Omental fat pad (tissue), 4 donors: ENCODE measurements around a stretch of chr21.

GRCh38 chr21:44928037-44928572 lies 7.4 kb upstream of the ITGB2 start:
- PRO-cap: no peak
- RAMPAGE, long total RNA, 4 experiments: no peak in any of the 4 experiments

- PRO-cap: no peak
- RAMPAGE, long total RNA, 4 experiments: no peak in any of the 4 experiments
Observed at GRCh38 chr21:44930369-44930876, 9.4 kb upstream of the SLX9 start.

GRCh38 chr21:44959486-44960327 lies 19.9 kb downstream of the SLX9 start:
- PRO-cap: no peak
- RAMPAGE, long total RNA, 4 experiments: no peak in any of the 4 experiments

- PRO-cap: no peak
- RAMPAGE, long total RNA, 4 experiments: no peak in any of the 4 experiments
Observed at GRCh38 chr21:45000129-45000547, 60.3 kb downstream of the SLX9 start.

- PRO-cap: no peak
- RAMPAGE, long total RNA, 4 experiments: no peak in any of the 4 experiments
Observed at GRCh38 chr21:45030650-45030975, 43.8 kb upstream of the ADARB1 start.

DNA sequence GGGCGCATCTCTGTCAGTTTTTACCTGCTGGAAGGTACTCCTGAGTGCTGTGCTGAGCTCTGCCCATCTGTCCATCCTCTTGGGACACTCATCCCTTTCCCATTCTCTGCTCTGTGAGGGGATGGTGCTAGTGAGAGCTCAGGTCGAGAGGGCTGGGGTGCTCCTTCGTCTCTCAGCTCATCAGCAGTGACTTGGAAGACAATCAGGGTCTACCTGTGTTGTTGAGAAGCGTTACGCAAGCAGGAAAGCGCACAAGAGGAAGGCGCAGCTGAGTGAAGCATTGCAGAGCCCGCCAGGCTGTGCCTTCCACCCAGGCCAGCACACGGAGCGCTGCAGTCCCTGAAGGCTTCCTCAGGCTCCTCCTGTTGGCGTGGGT lies 36.4 kb downstream of the ADARB1 start:
- PRO-cap: no peak
- RAMPAGE, long total RNA, 4 experiments: no peak in any of the 4 experiments

GRCh38 chr21:45175447-45176553 lies 101.4 kb downstream of the ADARB1 start:
- PRO-cap: no peak
- RAMPAGE, long total RNA, 4 experiments: no peak in any of the 4 experiments

DNA sequence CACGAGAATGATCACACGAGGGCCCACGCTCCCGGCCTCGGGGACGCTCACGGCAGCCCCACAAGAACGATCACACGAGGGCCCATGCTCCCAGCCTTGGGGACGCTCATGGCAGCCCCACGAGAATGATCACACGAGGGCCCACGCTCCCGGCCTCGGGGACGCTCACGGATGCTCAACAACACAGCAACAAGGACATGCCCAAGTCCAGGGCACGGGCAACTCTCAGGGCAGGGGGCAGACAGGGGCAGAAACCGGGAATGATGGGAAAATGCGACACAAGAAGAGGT lies 20.7 kb downstream of the POFUT2 start:
- PRO-cap: no peak
- RAMPAGE, long total RNA, 4 experiments: no peak in any of the 4 experiments

- PRO-cap: no peak
- RAMPAGE, long total RNA, 4 experiments: no peak in any of the 4 experiments
Observed at GRCh38 chr21:45365772-45366199, 39.2 kb upstream of the COL18A1 start.

DNA sequence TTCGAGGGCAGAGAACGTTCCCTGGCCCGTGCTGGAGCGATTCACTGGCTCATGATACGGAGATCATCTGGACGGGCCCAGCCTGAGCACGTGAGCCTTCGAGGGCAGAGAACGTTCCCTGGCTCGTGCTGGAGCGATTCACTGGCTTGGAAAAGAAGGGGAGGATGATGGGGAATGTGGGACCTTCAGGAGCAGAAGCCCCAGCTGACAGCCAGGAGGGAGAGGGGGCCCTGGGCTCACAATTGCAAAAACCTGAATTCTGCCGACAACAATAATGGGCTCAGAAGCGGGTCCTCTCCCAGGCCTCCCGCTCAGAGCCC lies 34.3 kb upstream of the COL18A1 start:
- PRO-cap: no peak
- RAMPAGE, long total RNA, 4 experiments: start-site peak on the plus strand in 1 of 4 experiments, centred at position 222 of the sequence, 17 reads per replicate

DNA sequence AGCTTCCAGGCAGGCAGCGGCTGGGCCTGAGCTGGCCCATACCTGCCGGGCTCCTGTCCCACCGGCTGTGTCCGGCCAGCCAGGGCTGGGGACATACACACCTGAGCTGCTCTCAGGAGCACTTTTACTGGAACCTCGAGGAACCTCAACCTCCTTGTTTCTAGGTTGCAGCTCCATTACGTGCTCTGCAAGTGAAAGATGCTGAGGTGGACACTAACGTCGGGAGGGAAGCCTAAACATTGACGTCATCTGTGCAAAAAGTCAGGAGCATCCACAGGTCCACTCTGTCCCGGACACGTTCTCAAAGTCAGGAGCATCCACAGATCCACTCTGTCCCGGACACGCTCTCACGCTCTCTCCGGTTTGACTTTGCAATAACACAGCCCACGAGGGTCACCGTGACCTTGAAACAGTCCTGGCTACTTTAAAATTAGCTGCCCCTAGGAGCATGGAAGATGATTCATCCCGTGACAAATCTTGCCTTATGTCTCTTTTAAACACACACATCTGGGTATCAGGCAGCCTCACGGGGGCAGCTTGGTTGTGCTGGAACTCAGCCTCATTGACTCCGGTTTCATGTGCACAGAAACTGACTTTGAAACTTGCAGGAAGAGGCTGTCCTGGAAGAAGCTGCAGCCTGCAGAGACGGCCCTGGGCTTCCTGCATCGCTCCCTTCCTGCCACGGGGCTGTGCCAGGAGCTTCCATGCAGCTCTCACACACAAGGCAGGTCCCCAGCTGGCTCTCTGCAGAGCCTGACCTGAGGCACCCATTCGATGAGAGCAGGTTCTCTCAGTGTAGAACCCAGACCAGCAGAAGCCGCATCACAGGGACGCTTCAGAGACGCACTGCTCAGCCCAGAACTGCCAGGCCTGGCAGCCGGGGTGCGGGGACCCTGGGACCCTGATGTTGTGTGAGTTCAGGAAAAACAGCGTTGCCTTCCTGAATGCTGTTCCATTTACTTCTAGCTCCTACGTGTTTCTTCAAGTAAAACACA lies 18.1 kb upstream of the COL18A1 start:
- PRO-cap: no peak
- RAMPAGE, long total RNA, 4 experiments: no peak in any of the 4 experiments

GRCh38 chr21:45405765-45406802 lies 1.1 kb downstream of the COL18A1 start:
- PRO-cap: no peak
- RAMPAGE, long total RNA, 4 experiments: no peak in any of the 4 experiments

DNA sequence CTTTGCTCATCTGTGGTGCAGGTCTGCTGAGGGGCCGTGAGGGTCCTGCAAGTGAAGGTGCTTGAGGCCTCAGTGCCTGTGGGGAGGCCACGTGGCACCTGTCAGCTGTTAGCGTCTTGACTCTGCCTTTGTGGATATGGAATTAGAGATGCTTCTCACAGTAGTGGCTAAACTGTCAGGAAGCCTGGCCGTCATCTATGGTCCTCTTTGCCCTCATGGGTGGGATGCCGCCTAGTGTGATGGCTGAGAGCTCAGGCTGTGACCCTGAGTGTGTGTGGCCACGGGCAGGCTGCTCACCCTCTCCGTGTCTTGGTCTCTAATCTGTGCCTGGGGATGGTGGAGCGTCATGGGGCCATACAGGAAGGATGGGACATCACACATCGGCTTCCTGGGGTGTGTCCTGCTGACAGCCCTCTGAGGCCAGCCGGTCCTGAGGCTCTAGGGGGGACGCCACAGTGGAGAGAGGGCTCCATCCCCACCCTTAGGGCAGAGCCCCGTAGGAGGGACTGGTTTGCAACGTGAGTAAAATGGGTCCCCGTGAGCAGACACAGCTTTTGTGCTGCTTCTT lies 7.8 kb downstream of the COL18A1 start:
- PRO-cap: no peak
- RAMPAGE, long total RNA, 4 experiments: no peak in any of the 4 experiments

- PRO-cap: no peak
- RAMPAGE, long total RNA, 4 experiments: no peak in any of the 4 experiments
Observed at GRCh38 chr21:45432379-45433713, 27.9 kb downstream of the COL18A1 start.

- PRO-cap: no peak
- RAMPAGE, long total RNA, 4 experiments: no peak in any of the 4 experiments
Observed at GRCh38 chr21:45440609-45441301, 35.8 kb downstream of the COL18A1 start.

GRCh38 chr21:45465071-45465612 lies 60.2 kb downstream of the COL18A1 start:
- PRO-cap: no peak
- RAMPAGE, long total RNA, 4 experiments: no peak in any of the 4 experiments

DNA sequence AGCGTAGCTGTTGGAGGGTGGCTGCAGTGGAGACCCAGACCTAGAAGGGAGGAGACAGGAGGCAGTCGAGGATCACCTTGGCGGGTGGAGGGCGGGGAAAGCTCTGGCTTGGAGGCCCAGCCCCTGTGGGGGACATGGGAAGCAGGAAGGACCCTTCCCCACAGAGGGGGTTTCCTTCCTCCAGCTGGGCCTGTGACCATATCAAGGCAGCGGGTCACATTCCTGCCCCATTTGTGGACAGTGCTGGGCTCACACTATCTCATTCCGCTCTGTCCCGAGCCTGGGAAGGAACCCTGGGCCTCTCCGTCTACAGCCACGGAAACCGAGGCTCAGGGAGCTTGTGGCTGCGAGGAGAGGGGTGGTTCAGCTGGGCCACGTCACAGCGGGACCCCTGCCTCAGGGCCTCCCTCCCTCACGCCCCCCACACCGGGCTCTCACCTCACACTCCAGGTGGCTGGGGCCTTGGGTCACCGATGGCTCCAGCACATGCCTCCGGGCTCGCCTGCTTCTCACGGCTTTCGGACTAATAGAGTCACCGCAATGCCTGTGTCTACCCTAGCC lies 56.5 kb downstream of the SLC19A1 start:
- PRO-cap: no peak
- RAMPAGE, long total RNA, 4 experiments: no peak in any of the 4 experiments

- PRO-cap: no peak
- RAMPAGE, long total RNA, 4 experiments: start-site peak on the plus strand in 1 of 4 experiments, at chr21:45487296-45487723 at its widest, 14 reads per replicate
Observed at GRCh38 chr21:45487238-45487933, 54.9 kb downstream of the SLC19A1 start.

- PRO-cap: no peak
- RAMPAGE, long total RNA, 4 experiments: no peak in any of the 4 experiments
Observed at GRCh38 chr21:45549107-45549766, 7.0 kb upstream of the SLC19A1 start.

DNA sequence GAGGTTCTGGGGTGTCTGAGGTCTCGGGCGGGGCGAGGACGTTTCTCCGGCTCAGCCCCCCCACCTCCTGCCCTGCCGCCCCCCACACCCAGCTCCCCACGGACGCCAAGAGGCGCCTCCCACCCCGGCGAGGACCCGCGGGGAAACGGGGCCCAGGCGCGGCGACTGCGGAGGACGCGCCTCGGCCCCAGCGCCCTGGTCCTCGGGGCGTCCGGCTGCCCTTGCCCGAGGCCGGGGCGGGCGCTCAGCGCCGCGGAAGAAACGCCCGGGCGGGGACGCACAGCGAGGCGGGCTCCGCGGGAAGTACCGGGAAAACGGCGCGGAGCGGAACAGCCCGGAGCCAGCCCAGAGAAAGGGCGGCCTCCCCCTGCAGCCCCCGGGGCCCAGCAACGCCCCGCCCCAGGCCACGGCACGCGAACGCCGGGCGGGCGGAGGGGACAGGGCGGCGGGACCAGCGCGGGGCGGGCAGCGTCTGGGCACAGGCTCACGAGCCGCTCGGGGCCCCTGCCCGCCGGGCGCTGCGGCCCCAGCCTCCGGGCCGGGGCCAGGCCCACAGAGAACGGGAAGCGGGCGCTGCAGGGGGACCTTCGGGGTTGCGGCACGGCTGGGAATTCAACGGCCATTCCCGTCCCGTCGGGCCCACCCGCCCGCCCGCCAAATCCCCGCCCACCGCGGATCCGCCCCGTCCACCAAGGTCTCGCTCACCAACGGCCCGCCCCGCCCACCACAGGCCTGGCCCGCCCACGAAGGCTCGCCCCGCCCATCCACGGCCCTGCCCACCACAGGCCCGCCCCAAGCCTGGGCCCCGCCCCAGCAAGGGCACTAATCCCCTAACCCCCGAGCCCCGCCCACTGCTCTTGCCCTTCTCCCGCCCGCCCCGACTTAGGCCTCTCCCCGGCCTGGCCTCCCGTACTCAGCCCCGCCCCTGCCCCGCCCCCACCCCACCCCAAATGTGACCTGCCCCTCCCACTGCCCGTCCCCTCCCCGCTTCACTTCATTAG lies 899 bp upstream of the PCBP3 start:
- PRO-cap: no peak
- RAMPAGE, long total RNA, 4 experiments: no peak in any of the 4 experiments